Mononuclear cell (primary cell): Measurements from ENCODE around the genes GLIPR1L1, PPP1R12A and PPFIA2.

- RRBS: no CpG with 5 or more reads among the region's 9 CpGs
Measured at GRCh38 chr12:72432055-72432735, 160.0 kb downstream of the TRHDE start.

DNA sequence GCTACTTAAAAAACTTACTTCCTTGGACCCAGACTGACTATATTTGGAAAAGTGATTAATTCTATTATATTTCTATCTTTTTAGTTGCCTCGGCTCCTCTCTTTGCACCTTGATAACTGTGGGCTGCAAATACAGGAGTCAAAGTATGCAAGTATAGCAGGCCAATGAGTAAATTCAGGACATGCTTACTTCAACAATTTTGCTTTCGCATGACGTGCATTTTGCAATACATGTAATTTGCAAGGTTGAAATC, 1069.3 kb downstream of the TRHDE start:
- RRBS: no CpG with 5 or more reads among the region's 3 CpGs

DNA sequence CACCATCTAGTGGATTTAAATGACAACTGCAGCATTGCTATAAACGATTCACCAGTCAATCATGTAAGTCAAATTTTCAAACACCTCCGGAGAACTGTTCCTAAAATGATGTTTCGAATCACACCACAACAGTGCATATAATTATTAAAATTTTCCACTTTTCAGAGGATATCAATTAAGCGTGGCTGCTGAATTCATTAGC, 339 bp upstream of the ATXN7L3B start:
- RRBS: no CpG with 5 or more reads among the region's 4 CpGs

GRCh38 chr12:75334209-75334856, at the start of gene GLIPR1L1:
TSS of gene GLIPR1L1 (plus strand) at chr12:75334670.
- RRBS: no CpG with 5 or more reads among the region's 22 CpGs

DNA sequence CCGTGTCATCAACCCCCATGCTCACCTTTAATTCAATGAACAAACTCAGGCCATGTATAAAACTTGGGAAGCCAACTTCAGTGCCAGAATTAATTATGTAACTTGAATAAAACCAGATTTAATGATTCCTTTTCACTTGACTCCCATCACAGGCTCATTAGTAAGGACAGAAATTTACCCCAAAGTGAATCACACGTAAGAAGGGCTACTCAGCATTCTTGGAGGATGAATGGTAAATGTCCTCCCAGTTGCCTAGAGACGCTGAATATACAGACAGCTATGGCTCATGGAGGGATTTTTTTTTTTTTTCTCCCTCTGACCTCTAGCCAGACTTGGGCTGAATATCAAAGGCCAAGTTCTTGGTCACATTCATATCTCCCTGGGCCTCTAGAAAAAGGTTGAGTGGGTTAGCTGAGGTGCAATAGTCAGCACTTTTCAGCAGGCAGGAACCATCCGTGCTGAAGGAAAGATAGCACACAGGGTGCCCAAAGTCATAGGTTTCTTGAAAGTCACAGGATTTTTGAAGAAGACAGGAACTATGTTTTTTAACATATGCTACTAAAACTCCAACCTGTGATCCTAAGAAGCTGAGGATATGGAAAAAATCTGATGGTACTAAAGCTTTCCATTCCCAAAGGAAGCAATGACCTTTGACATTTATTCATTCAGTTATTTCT, 130.4 kb downstream of the NAP1L1 start:
- RRBS: no CpG with 5 or more reads among the region's 4 CpGs

DNA sequence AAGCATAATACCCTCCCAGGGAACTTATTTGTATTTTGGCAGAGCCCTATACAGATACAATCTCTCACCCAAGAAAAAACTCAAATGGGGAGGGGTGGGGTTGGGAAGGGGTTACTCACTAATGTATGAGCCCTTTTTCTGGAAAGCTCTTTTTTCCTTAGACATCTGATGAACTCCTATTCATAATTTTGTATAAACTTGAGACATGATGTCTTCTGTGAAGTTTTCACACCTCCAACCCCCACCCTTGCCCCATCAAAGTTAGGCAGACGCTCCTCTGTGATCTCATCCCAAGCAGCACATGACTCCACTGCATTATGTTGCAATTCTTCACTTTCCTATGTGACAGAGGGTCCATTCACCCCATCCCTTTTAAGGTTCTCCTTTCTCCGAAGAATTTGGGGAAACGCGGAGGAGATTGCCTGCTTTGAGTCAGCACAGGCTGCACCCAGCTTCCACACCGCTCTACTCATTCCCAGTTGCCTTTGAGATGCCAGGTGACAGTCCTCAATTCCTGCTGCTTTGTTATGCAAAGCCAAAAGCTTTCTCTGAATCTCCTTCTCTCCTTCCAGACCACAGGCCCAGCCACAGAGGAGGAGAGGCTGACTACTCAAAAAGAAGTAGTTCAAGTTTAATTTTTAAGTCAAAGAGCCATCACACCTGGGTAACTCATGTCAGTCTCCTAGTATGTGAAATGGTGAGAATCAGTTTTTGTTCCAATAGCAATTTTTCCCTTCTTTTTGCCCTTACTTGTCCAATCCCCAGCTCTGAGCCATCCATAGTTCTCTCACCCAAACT, 114.7 kb downstream of the NAP1L1 start:
- RRBS: no CpG with 5 or more reads among the region's 5 CpGs

- RRBS: no CpG with 5 or more reads among the region's 8 CpGs
Measured at GRCh38 chr12:76048685-76049516, 35.6 kb downstream of the NAP1L1 start.

DNA sequence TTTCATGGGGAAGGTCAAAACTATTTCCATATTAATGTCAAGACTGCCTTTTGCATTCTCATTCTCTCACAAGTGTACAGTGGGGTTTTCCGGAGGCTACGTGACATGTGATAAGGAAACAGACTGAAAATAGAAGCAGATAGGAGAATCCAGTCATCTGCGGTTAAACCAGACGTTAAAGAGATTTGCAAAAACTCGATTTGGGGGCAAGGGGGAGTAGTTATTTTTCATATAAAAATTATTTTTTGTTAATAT, 1.0 kb upstream of the NAP1L1 start:
- RRBS: no CpG with 5 or more reads among the region's 5 CpGs

GRCh38 chr12:76422978-76423602, 74.9 kb upstream of the BBS10 start:
- RRBS: no CpG with 5 or more reads among the region's 5 CpGs

GRCh38 chr12:76468947-76469998, 90.3 kb downstream of the OSBPL8 start:
- RRBS: no CpG with 5 or more reads among the region's 5 CpGs

DNA sequence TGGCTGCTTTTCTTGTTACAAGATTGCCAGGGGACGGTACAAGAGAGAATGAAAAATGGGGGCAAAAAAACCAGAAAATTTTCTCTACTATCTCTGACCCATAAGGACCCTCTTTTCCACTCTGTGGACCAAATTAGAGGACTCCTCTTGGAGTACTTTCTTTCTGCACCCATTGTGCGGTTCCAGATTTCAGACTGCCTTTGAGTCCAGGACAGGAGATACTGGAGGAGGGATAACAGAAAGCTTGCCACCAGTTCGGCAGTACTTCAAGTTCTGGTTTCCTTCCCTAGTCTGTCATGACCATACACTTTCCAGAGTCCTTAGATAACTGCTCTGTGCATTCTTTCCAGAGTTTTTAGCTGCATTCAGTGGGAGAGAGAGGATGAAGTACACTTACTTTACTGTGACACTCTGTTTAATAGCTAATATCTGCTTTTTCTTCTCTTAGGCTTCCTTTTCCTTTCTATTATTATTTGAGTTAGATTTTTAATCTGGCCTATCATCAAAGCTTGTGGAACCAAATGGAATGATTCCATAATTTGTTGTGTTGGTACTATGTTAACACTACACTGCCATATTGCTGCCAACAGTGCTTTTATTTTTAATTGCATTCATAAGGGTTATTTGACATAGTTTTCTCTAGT, 54.8 kb upstream of the OSBPL8 start:
- RRBS: no CpG with 5 or more reads among the region's 3 CpGs

- RRBS: 1% methylated on average over 2 of the region's 45 CpGs
Measured at GRCh38 chr12:76764332-76765376, 739 bp downstream of the ZDHHC17 start.

- RRBS: no CpG with 5 or more reads among the region's 5 CpGs
Measured at GRCh38 chr12:78888569-78889109, 24.1 kb downstream of the SYT1 start.

- RRBS: no CpG with 5 or more reads among the region's 3 CpGs
Measured at GRCh38 chr12:79672263-79672994, 18.3 kb downstream of the PAWR start.

DNA sequence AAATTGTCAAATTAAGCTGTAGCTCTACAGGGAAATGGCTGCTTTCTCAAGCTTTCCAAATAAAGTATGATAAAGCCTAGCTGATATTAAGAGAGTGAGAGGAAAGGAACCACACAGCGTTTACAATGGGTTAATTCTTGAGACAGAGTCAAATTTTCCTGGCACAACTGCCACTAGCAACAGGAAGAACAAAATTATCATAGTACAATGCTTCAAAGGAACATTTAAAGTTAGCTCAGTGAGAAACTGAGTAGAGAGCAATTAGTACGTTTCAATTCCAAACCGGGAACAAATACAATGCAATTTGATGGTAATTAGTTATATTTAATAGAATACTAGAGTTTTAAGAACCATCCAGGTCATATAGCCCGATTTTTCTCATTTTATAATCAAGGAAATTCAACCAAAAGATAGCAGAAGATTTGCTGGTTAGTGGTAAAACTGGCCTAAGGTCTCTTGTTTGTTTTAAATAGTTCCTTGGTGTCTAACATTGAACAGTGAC, 116.0 kb downstream of the PPP1R12A start:
- RRBS: no CpG with 5 or more reads among the region's 4 CpGs

DNA sequence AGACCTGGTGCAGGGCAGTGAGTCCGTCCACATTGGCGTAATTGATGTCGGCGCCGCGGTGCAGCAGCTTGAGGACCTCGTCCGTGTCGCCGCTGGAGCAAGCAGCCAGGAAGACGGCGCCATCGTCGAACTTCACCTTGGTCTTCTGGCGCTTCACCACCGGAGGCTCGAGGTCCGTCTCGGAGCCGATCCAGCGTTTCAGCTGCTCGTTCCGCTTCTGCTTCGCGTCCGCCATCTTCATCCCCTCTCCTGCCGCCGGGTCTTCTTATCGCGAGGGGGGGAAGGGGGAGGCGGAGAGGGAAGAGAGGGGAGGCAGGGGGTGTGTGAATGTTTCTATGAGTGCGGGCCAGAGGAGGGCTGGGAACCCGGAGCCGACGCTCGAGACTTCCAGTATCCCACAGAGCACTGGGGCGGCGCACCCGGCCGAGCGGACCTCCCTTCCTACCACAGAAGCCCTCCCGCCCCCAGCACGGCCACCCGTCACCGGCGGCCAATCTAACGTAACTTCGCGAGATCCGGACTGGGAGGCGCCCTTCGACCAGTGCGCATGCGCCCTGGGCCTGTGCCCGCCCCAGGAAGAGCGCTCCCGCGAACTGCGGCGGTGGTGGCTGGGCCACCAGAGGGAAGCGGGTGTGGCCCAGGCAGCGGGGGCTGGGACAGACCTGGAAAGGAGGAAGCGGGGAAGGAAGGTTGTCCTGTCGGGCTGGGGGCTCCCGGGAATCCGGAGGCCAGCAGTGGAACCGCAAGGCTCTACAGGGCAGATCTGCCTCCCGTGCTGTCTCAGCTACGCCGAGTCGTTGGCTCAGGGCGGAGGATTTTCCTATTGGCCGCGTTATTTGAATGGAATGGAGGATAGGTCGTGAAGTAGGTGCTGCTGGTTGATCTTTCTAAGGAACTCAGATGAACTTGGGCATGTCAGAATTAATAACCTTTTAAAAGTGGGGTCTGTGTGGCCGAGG, at the start of gene PPP1R12A:
PPP1R12A (minus strand) TSS at position 407 of the 959 bp plus-strand sequence.
- RRBS: 1% methylated on average over 27 of the region's 76 CpGs

DNA sequence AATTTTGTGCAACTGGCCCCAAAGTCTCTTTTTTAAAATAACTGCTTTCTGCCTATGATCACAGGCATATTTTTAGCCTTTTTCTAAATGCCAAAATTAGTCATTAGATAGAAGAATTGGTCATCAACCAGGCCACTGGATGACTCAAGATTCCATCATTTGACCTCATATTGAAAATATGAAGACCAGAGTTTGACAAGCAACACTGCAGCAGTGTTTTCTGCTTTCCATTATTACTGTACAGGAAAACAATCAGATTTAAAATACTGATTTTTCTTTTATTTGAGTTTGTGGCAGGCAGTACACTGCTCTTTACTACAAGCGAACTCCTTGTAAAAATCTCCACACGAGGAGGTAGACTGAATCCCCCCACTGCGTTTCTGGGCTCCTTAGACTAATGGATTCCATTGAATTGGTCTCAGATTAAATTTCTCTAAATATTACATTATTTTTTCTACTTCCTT, 54.6 kb upstream of the OTOGL start:
- RRBS: no CpG with 5 or more reads among the region's 3 CpGs

GRCh38 chr12:80917573-80918104, 20.1 kb downstream of the LIN7A start:
- RRBS: no CpG with 5 or more reads among the region's 3 CpGs

DNA sequence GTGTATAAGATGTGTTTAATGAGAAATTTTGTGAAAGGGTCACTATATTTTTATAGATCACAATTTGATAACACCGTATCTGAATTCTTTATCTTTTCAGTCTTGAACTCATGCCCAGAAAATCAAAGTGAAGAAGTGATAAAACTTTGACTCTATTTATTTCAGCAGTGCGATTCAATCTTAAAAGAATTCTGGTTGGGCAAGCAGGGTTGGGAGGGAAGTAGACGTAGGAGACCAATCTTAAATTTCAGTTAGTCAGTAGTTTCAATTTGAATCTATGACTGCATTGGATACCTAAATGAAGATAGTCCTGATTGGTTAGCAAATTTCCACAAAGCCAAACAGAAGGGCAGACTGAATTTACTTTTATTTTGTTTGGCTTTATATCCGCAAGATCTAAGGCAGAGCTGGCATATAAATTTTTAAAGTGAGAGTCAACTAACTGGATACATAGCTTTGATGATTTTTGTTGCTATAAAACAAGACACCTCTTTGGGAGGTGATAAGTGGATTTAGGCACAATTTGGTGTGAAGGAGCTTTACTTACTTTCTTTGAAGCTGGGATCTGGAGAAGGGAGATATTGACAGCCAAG, 2.6 kb downstream of the ACSS3 start:
- RRBS: no CpG with 5 or more reads among the region's 4 CpGs

GRCh38 chr12:81759024-81759840, at the start of gene PPFIA2:
TSS of gene PPFIA2 (minus strand) at chr12:81759350.
- RRBS: 6% methylated on average over 11 of the region's 42 CpGs